HepG2 (cell line): ENCODE data around the gene ZNF436.

- RRBS, 2 experiments: no CpG with 5 or more reads among the region's 5 CpGs
CAGE:
- cytosol, long polyA minus RNA: no peak
- cytosol, long polyA plus RNA: no peak
- long polyA plus RNA: no peak
- nucleus, long polyA minus RNA: no peak
- nucleus, long polyA plus RNA: no peak
Measured at GRCh38 chr1:21926586-21926813, 10.6 kb downstream of the HSPG2 start.

DNA sequence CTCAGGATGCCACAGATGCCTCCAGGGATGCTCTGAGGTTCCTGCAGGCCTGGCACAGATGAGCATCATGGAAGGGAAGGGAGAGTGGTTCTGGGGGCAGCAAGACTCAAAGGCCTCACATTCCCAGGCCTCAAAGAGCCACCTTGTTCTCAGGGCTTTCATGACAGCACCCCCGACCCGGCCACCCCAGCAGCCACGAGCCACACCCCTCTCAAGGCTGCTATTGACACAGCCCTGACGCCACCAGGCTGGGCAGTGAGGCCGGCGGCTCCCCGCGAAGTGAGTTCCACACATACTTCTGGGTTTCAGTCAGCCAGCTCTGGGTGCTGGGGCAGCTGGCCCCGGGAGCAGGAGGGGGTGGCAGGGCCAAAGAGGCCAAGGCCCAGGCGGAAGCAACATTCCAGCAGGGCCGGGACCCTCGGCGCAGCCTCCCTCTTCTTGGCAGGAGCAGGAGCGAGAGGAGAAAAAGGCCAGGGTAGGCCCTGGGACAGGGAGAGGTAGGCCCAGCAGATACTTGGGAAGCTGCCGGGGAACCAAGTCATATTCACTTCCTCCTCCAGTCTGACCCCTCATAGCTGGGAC is 6.0 kb downstream of the HSPG2 start:
- RRBS, 2 experiments: under 1 to 2% methylated on average over 10 of the region's 15 CpGs
CAGE:
- cytosol, long polyA minus RNA: no peak
- cytosol, long polyA plus RNA: no peak
- long polyA plus RNA: no peak
- nucleus, long polyA minus RNA: no peak
- nucleus, long polyA plus RNA: no peak

DNA sequence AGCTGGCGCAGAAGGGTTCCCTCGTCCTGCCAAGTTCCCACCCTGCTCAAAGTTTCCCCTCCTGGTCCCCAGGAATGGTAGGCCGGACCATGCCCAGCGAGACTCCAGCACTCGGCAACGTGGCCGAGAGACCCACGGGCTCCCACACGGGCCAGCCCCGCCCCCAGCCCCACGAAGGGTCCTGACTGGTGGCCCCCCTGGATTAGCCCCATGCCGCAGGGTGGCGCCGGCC is 423 bp downstream of the HSPG2 start:
- RRBS, 2 experiments: no CpG with 5 or more reads among the region's 14 CpGs
CAGE:
- cytosol, long polyA minus RNA: no peak
- cytosol, long polyA plus RNA: no peak
- long polyA plus RNA: no peak
- nucleus, long polyA minus RNA: no peak
- nucleus, long polyA plus RNA: no peak

- RRBS, 2 experiments: no CpG with 5 or more reads among the region's 13 CpGs
CAGE:
- cytosol, long polyA minus RNA: no peak
- cytosol, long polyA plus RNA: no peak
- long polyA plus RNA: no peak
- nucleus, long polyA minus RNA: no peak
- nucleus, long polyA plus RNA: no peak
Measured at GRCh38 chr1:21998065-21998828, 3.2 kb upstream of the CELA3A start.

- RRBS, 2 experiments: no CpG with 5 or more reads among the region's 13 CpGs
CAGE:
- cytosol, long polyA minus RNA: no peak
- cytosol, long polyA plus RNA: no peak
- long polyA plus RNA: no peak
- nucleus, long polyA minus RNA: no peak
- nucleus, long polyA plus RNA: no peak
Measured at GRCh38 chr1:22005423-22006013, 4.1 kb downstream of the CELA3A start.

DNA sequence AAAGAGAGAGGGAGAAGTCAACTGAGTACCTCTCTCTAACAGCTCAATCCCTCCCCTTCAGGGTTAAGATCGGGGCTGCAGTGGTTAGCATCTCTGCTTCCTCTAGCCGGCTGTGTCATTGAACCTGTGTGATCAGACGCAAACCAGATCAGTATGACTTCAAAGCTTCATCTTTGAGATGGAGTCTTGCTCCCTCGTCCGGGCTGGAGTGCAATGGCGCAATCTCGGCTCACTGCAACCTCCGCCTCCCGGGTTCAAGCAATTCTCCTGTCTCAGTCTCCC is 22.9 kb downstream of the CELA3A start:
- RRBS, 2 experiments: 1 to 2% methylated on average over 4 of the region's 9 CpGs
CAGE:
- cytosol, long polyA minus RNA: no peak
- cytosol, long polyA plus RNA: no peak
- long polyA plus RNA: no peak
- nucleus, long polyA minus RNA: no peak
- nucleus, long polyA plus RNA: no peak

GRCh38 chr1:22053887-22054175 is 1.3 kb downstream of the CDC42 start:
- RRBS, 2 experiments: no CpG with 5 or more reads among the region's 5 CpGs
CAGE:
- cytosol, long polyA minus RNA: no peak
- cytosol, long polyA plus RNA: no peak
- long polyA plus RNA: no peak
- nucleus, long polyA minus RNA: no peak
- nucleus, long polyA plus RNA: no peak

- RRBS, 2 experiments: no CpG with 5 or more reads among the region's 10 CpGs
CAGE:
- cytosol, long polyA minus RNA: no peak
- cytosol, long polyA plus RNA: no peak
- long polyA plus RNA: no peak
- nucleus, long polyA minus RNA: no peak
- nucleus, long polyA plus RNA: no peak
Measured at GRCh38 chr1:22321638-22321949, 130.1 kb upstream of the ZBTB40 start.

GRCh38 chr1:22509861-22510398 is 53.4 kb upstream of the EPHA8 start:
- RRBS, 2 experiments: no CpG with 5 or more reads among the region's 3 CpGs
CAGE:
- cytosol, long polyA minus RNA: no peak
- cytosol, long polyA plus RNA: no peak
- long polyA plus RNA: no peak
- nucleus, long polyA minus RNA: no peak
- nucleus, long polyA plus RNA: no peak

GRCh38 chr1:22537084-22537283 is 26.3 kb upstream of the EPHA8 start:
- RRBS, 2 experiments: no CpG with 5 or more reads among the region's 8 CpGs
CAGE:
- cytosol, long polyA minus RNA: no peak
- cytosol, long polyA plus RNA: no peak
- long polyA plus RNA: no peak
- nucleus, long polyA minus RNA: no peak
- nucleus, long polyA plus RNA: no peak

GRCh38 chr1:22643915-22644309 is 479 bp downstream of the C1QC start:
- RRBS, 2 experiments: 0% methylated on average over 2 of the region's 12 CpGs; no CpG with 5 or more reads in 1 of the 2 experiments
CAGE:
- cytosol, long polyA minus RNA: no peak
- cytosol, long polyA plus RNA: no peak
- long polyA plus RNA: no peak
- nucleus, long polyA minus RNA: no peak
- nucleus, long polyA plus RNA: no peak

GRCh38 chr1:22826413-22827463 is 116.1 kb downstream of the EPHB2 start:
- RRBS, 2 experiments: no CpG with 5 or more reads among the region's 16 CpGs
CAGE:
- cytosol, long polyA minus RNA: no peak
- cytosol, long polyA plus RNA: no peak
- long polyA plus RNA: no peak
- nucleus, long polyA minus RNA: no peak
- nucleus, long polyA plus RNA: no peak

DNA sequence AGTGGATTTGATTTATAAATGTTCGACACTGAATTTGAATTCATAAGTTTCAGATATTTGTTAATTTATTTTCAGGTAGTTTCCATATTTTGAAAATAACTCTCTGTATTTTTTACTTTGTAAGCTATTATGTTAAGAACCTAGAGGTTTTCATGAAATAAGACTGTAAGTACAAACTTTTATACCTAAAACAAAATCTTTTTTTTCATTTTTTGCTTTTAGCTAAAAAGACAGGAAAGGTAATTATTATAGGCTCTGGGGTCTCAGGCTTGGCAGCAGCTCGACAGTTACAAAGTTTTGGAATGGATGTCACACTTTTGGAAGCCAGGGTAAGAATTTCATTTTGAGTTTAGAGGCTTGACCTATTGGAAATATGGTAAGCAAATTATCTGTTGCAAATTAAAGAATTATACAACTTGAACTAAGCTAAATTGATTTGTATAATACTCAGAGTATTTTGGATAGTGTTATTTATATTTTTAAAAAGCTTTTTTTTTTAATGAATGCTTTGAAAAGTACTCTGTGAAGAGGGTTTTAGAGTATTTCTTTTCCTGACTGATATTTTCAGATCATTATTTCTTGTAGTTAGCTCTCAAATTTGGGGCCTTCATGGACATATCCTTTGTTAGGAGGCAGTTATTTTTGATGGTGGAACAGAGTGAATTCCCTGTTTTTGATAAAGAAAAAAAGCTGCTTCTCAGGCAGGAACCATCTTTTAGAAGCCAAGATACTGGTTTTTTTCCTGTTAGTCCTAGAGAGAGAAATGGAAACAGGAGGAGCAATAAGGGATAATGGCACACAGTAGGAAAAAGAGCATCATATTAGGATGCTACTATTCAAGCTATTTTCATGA is 36.7 kb downstream of the KDM1A start:
- RRBS, 2 experiments: no CpG with 5 or more reads among the region's 2 CpGs
CAGE:
- cytosol, long polyA minus RNA: no peak
- cytosol, long polyA plus RNA: no peak
- long polyA plus RNA: no peak
- nucleus, long polyA minus RNA: no peak
- nucleus, long polyA plus RNA: no peak

GRCh38 chr1:23097147-23097612 is 77.9 kb downstream of the KDM1A start:
- RRBS, 2 experiments: no CpG with 5 or more reads among the region's 7 CpGs
CAGE:
- cytosol, long polyA minus RNA: no peak
- cytosol, long polyA plus RNA: no peak
- long polyA plus RNA: no peak
- nucleus, long polyA minus RNA: no peak
- nucleus, long polyA plus RNA: no peak

- RRBS, 2 experiments: no CpG with 5 or more reads among the region's 6 CpGs
CAGE:
- cytosol, long polyA minus RNA: no peak
- cytosol, long polyA plus RNA: no peak
- long polyA plus RNA: no peak
- nucleus, long polyA minus RNA: no peak
- nucleus, long polyA plus RNA: no peak
Measured at GRCh38 chr1:23188690-23189194, 28.6 kb downstream of the HTR1D start.

DNA sequence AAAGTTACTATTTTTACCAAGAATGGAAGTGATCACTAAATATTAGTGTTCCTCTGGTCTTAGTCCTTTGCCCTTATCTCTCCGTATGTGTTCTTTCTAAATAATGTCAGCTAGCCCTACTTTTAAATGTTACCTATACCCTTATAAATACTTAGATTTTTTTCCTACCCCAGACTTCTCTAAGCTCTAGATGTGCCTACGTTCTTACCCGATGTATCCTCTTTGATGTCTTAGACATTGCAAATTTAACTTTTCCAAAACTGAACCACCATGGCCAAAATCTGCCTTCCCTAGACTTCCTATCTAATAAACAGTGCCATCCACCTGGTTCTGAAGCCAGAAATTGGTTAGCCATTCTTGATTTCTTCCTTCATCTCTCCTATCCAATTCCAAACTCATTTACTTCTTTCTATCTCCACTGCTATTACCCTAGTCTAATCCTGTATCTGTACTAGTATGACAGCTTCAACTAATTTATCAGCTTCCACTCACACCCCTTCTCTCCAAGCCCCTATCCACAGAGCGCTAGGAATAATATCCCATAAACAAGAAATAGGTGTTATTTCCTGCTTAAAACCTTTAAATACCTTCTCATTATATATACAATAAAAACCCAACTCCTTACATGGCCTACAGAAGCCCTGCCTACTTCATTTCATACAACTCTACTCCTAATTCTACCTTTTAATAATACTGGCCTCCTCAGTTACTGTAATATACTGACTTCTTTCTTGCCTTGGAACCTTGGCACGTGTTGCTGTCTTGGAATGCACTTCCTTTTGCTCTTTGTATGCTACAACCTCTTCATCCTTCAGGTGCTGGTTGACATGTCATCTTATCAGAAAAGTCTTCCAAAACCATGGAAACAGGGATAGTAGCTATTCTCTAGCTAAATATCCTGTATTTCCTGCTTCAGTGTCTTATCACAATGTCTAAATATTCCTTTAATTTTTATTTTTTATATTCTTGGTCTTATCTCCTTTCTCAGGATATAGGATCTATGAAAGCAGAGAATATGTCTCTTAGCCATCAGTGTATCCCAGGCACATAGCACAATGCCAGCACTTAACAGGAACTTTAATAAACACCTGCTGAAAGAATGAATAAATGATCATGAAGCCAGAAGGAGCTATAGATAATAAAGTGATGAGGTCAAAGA is 24.6 kb downstream of the HNRNPR start:
- RRBS, 2 experiments: no CpG with 5 or more reads among the region's 5 CpGs
CAGE:
- cytosol, long polyA minus RNA: no peak
- cytosol, long polyA plus RNA: no peak
- long polyA plus RNA: no peak
- nucleus, long polyA minus RNA: no peak
- nucleus, long polyA plus RNA: no peak

DNA sequence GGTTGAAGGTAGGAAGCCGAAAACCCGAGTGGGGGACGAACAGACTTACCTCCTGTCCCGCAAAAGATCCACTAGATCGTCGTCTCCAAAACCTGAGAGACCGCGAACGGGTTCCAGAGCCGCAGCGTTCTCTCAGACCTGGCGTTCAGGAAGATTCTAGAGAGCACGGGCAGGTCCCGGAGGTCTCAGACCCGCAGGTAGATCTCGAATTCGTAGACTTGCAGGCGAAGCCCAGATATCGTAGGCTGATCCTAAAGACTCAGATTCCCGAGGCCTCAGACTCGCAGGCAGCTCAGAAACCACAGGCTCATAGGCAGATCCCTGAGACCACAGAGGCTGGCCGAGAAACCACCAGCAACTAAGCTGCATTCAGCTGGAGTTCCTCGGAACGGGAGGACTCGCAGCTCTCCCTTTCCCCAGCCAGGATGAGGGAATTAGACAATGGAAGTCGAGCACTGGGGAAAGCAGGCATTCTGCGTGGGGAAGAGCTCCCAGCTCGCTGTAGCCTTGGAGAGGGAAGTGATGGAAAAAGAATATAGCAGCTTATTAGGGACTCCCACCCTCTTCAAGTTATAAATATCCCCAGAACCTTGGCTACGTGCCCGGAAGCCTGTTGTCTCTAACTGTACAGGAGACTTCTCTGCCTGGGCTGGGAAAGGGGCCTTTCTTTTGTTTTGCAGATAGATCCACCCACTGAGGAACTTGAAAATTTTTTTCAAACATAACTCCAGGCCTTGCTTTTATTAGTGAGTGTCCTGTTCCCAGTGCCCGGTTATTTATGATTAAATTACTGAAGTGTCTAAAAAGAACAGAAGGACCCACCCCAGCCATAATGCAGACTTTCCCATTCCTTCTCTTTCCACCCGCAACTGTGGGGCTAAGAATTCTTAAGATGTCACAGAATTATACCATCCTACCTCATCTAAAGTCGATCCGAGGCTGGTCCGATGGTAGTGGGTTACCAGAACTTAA is at the start of gene ZNF436:
Gene ZNF436 (minus strand): TSS at position 520 of the 972 bp plus-strand sequence.
- RRBS, 2 experiments: no CpG with 5 or more reads among the region's 35 CpGs
CAGE:
- cytosol, long polyA minus RNA: start-site peak on the minus strand centred at position 360 of the sequence, 58 bp wide, 5 reads; start-site peak on the minus strand centred at position 582 of the sequence, 122 bp wide, 64 reads
- cytosol, long polyA plus RNA: no peak
- long polyA plus RNA: no peak
- nucleus, long polyA minus RNA: no peak
- nucleus, long polyA plus RNA: no peak

DNA sequence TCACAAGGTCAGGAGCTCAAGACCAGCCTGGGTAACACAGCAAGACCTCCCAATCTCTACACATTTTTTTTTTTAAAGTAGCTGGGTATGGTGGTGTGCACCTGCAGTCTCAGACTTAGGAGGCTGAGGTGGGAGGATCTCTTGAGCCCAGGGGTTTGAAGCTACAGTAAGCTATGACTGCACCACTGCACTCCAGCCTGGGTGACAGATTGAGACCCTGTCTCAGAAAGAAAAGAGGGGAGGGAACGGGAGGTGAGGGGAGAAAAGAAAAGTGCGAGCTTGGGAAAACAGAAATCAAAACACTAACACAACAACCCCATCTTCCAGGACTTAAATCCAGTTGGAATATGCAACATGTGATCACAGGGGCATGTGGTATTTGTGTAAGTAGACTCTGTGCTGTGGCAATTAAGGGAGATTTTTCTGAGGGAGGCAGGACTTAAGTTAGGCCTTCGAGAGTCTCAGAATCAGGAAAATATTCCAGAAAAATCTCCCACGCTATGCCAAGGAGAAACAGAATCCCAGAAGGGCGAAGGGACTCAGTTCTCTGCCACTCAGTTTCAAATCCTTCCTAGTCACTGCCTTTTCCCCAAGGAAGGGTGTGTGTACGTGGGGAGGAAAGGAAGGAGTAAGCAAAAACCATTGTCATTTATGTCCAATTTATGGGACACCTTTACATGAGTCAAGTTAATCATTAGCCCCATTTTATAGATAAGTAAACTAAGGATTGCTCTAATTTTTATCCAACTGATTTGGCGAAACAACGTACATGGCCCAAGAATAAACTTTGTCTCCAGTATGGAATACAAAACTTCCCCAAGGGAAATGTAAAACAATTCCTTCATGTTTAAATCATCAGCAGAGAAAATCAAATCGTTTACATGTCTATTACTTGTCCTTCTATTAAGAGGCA is 12.3 kb downstream of the ID3 start:
- RRBS, 2 experiments: no CpG with 5 or more reads among the region's 9 CpGs
CAGE:
- cytosol, long polyA minus RNA: no peak
- cytosol, long polyA plus RNA: no peak
- long polyA plus RNA: no peak
- nucleus, long polyA minus RNA: no peak
- nucleus, long polyA plus RNA: no peak

GRCh38 chr1:23548533-23549379 is 10.5 kb downstream of the ID3 start:
- RRBS, 2 experiments: no CpG with 5 or more reads among the region's 14 CpGs
CAGE:
- cytosol, long polyA minus RNA: no peak
- cytosol, long polyA plus RNA: no peak
- long polyA plus RNA: no peak
- nucleus, long polyA minus RNA: no peak
- nucleus, long polyA plus RNA: no peak

- RRBS, 2 experiments: no CpG with 5 or more reads among the region's 2 CpGs
CAGE:
- cytosol, long polyA minus RNA: no peak
- cytosol, long polyA plus RNA: no peak
- long polyA plus RNA: no peak
- nucleus, long polyA minus RNA: no peak
- nucleus, long polyA plus RNA: no peak
Measured at GRCh38 chr1:23555690-23555922, 3.7 kb downstream of the ID3 start.